H9 (cell line): ENCODE results near the gene TARDBP.

DNA sequence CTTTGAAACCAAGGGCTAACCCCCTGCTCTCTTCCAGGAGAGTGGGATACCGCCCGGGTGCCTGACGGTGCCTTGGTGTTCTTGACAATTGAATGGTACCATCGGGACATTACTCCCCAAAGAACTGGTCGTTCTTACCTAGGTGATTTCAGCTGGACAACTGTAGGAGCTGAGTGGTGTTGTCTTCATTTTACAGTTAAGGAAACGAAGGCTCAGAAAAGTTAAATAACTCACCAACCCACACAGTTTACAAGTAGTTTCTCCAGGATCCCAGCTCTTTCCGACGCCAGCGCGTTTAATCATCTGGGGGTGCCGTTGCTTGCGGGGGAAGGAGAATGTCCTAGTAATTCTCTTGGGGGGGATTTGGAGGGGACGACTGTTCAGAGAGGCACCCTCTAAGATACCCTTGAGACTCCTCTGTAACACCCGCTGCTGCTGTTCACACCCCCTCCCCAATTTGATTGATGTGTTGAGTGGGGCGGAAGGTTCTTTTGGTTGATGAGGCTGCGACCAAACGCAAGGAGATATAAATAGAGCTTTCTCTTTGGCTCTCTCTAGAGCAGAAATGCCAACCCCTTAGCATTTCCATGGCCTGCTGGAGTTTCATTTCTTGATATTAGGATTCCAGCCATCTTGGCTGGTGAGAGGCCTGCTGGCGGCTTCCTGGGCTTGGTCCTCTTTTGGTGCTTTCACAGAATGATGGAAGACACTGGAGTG lies 1.8 kb downstream of the PIK3CD start:
- PRO-cap = no peak

DNA sequence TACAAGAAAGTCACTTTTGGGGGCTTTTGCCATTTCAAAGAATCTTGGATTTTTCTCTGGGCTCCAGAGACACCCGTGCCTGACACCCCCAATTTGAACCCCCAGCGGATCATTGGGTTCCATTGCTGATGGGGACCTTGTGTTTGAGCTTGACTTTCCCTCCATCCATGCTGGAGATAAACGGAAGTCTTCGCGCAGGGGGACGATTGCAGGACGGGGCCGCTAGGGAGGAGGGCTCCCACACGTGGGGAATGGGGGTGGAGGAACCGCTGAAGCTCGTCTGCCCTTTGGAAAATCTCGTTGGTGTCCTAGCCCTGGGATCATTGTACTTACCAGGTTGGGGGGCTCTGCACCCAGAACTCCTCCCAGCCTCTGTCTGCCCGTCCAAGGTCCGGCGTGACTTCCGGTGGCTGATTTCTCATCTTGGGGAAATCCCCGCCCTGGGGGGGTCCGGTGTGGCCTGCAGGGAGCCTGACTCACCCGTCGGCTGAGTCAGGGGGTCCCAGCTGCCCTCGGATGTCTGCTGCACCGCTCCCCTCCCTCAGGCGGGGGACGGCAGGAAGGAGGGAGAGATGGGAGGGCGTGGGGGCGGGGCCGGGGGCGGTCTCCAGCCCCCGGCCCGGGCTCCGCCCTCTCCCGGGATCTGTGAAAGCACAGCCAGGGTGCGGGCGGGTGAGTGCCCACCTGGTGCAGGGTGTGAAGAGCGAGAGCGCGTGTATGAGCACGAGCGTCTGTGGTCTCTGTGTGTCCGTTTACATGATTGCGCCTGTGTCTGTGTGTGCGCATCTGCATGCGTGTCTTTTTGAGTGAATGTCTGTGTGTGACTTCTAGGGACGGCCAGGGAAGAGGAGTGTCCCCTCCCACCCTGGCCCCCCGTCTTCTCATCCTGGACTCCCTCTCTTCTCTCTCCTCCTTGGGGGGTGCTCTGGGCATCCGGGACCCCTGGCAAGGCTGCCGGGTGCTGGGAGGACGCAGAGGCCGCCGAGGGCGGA lies 35.8 kb downstream of the PIK3CD start:
- PRO-cap = bidirectional peak, plus-strand start at position 654 of the sequence, minus-strand start at position 398 of the sequence

DNA sequence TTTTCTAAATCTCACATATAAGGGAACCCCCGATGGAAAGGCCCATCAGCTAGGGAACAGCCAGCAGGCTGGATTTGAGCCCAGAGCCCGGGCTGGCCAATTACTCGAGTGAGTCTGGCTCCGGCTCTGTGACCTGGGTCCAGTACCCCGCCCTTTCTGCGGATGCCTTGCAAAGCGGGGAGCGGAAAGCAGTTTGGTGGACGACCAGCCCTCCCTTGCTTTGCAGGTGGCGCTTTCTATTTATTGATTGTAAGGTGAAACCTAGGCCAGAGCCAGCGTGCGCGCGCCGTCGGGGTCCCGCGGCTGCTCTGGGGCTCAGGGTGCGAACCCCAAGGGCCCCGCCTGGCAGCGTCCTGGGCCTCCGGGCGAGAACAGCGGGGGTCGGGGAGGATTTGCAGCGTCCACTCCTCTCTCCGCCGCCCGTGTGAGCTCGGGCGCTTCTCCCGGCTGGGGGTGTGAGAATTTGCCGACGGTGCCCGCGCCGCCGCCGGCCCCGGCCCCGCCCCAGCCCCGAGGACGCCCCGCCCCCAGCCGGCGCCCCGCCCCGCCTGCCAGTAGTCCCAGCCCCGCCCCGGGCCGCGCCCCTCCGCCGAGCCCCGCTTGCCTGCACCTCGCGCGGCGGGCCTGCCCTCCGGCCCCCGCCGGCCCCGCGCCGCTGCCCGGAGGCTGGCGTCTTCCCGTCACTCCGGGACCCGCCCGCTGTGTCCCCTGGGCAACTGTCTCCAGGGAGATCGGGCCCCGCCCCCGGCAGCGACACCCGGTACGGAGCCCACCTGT lies 37.6 kb downstream of the PIK3CD start:
- PRO-cap = bidirectional peak, plus-strand start at position 554 of the sequence, minus-strand start at position 426 of the sequence

- PRO-cap = bidirectional peak, plus-strand start at chr1:9717862, minus-strand start at chr1:9717699
Measured at GRCh38 chr1:9716989-9718344, 65.9 kb downstream of the PIK3CD start.

DNA sequence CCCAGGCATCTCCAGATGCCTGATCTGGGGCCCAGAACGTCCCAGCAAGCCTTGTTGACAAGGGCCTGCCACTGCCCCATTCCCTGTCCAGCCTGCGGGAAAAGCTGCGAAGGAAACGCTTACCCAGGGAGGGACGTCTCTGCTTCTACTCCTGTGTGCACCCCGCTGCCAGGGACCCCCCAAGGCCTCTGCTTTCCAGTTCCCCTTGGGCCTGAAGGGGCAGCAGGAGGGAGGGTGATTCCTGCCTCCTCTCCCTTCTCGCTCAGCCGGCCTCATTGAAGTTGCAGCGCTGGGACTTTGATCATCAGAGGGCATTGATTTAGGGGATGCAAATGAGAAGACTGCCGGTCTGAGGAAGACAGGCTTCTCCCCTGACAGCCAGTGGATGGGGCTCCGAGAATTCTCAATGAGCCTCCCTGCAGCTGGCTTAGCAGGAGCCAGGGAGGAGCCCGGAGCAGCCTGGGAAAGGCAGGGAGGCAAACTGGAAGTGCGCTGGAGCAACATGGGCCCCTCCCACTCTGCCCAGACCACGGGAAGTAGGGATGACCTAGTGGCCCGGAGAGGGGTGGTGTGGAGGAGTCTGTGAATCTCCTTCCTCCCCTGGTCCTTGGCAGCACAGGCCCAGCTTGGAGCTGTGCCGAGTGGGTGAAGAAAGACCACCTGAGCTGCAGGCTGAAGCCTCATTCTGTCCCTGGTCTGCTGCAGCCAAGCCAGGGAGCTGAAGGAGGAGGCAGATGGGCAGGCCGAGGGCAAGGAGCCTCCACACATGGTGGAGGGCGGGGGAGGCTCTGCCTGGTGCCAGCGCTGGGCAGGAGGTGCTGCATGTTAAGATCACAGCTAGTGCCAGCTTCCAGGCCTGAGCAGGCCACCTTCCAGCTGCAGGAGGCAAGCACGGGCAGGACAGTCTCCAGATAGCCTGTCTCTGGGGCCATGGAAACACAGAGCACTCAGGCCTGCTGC lies 12.0 kb upstream of the CLSTN1 start:
- PRO-cap = no peak

- PRO-cap = no peak
Measured at GRCh38 chr1:9873329-9874410, 36.4 kb downstream of the CTNNBIP1 start.

- PRO-cap = bidirectional peak, plus-strand start at chr1:10475198, minus-strand start at chr1:10475282; bidirectional peak, plus-strand start at chr1:10475321, minus-strand start at chr1:10475392
Measured at GRCh38 chr1:10475063-10475979, 571 bp downstream of the PEX14 start.

DNA sequence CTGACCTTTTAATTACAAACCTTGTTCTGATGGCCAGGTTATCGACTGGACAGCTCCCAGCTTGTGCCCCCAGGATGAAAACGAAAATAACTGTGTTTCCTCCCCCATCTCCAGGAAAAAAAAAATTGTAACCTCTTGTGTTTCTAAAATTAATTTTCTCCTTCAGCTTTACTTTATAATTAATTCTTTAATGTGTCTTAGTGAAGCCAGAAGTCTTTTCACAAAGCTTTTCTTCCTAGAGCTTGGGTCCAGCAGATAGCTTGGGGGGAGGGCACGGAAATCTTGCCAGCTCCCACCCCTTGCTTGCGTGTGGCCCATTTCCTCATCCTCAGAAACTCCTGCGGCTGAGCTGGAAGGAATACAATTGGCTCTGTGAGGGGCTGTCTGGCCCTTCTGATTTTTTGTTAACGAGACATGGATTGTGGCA lies 65.8 kb downstream of the PEX14 start:
- PRO-cap = no peak

- PRO-cap = no peak
Measured at GRCh38 chr1:10678226-10678709, 118.2 kb downstream of the CASZ1 start.

- PRO-cap = no peak
Measured at GRCh38 chr1:10725572-10725760, 71.0 kb downstream of the CASZ1 start.

DNA sequence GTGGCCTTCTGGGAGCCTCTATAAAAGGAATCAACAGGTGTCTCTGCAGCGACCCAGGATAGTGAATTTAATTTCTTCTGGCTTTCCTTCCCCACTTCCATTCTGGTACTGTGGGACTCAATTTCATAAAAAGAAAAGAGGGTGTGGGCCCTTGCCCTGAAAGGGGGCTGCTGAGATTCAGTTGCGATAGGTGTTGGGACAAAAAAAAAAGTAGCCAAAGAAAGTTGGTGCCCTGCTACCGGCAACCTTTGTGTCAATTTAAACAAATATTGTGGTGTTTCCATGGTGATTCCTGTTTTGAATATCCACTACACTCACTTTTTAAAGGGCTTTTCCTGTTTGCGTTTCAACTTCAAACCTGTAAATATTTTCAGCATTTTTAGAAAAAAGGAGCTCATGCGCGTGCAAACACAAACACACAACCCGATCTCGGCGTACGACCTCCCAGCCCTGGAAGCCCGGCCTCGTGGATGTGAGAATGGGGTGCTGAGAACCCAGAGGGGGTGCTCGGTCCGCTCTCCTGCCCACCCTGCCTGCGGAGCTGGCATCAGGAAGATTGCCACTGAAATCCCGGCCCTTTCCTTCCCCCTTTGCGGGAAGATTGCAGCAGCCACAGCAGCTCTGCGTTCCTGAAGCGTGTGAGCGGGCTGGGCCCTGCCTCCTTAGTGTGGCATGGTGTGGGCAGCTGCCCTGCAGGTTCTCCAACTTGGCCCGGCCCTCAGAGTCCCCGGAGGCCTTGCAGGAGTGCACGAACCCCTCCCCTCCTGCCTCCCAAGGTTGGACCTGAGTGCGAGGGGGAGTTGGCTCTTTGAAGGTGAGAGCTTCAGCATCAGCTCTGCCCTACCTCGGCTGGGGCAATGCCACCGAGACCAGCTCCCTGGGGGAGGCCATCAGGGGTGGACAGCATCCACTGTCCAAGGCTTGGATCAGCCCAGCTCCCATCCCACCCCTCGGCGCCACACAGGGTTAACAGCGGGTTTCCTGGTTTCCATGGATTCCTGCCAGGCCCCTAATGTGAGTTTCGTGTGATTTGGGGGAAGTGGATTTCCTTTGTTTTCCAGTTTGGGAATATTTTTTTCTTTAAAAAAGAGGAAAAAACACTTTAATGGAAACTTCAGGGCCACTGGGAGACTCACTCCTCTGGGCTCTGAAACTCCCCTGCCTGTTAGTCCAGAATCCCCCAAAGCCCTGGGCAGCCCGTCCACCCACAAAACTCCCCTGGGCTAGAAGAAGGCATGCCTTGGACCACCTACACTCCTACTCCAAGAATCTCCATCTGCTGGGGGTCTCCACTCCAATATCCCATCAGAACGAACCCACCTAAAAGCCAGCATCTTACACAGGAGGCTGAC lies 34.6 kb downstream of the CASZ1 start:
- PRO-cap = no peak

GRCh38 chr1:10776170-10776914 lies 20.1 kb downstream of the CASZ1 start:
- PRO-cap = no peak

DNA sequence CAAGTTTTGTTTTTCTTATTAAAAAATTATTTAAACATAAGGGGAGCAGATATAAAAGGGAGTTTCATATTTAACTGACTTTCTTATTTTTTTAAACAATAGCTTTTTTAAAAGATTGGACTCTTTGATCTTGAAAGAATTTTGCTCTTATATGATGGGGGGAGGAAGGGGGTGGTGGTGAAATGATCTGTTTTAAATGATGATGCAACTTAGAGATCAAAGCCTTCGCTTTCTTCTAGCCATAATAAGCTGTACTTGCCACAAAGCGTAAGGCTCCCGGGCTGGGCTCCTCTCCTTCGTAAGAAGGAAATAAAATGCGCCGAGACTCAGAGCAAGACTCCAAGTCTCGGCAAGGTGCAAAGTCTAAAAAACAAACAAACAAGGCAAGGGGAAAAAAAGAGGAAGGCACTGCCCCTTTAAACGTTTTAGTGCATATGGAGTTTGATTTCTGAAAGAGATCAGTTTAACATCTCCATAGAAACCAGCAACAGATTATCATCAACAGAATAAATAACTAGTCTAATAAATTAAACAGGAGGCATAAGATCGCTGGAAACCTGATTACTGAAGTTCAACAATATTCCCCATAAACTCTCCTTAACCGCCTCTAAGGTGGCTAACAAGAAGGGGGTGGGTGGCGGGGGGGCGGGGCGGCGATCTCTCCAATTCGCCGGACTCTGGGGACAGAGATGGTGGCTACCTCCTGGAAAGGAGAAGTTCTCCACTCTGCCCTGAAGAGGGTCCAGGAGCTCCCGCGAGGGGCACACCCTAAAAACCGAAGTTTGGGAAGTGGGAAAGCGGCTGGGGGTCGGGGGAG lies 3.2 kb downstream of the CASZ1 start:
- PRO-cap = no peak

GRCh38 chr1:10794757-10795469 lies 1.5 kb downstream of the CASZ1 start:
- PRO-cap = no peak

DNA sequence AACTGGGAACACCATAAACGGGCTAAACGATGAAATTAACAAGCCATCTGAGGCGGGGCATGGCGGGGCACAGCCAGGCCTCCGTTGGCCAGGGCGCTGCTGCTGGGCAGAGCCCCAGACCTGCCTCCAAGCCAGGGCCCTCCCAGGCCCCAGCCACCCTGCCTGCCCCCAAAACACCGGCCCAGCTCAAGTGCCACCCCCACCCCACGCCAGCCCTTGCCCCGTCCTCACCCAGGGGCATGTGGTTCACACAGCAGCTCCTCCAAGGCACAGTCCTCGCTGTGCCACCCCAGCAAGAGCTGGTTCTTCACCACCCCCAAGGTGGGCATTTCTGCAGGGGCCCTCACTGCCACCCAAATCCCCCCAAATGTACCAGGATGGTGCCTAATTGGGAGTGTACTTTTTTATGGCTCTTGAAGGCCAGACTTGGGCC lies 60.0 kb upstream of the CASZ1 start:
- PRO-cap = no peak

DNA sequence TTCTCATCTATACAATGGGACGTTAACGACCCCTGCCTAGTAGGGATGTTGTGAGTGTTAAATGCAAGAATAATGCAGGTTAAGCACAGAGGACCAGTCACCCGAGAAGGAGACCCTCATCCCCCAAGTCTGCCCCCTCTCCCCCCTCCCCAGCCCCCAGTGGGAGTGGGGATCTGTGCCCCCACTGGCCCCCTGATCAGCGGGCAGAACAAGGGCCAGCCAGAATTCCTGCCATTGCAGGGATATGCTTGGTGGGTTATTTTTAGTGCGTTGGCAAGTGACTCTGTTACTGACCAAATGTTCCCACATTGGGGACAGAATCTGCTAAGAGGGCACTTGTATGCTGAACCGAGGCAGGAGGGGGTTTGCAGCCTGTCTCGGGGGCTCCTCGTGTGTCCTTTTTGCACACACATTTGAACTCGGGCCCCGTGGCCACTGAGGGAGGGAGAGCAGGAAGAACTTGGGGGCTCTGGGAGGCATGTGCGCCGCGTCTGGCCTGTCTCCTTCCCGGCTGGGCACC lies 66.3 kb upstream of the CASZ1 start:
- PRO-cap = no peak

- PRO-cap = no peak
Measured at GRCh38 chr1:10957158-10957551, 24.7 kb downstream of the C1orf127 start.

GRCh38 chr1:10980685-10981351 lies 1.1 kb downstream of the C1orf127 start:
- PRO-cap = no peak

DNA sequence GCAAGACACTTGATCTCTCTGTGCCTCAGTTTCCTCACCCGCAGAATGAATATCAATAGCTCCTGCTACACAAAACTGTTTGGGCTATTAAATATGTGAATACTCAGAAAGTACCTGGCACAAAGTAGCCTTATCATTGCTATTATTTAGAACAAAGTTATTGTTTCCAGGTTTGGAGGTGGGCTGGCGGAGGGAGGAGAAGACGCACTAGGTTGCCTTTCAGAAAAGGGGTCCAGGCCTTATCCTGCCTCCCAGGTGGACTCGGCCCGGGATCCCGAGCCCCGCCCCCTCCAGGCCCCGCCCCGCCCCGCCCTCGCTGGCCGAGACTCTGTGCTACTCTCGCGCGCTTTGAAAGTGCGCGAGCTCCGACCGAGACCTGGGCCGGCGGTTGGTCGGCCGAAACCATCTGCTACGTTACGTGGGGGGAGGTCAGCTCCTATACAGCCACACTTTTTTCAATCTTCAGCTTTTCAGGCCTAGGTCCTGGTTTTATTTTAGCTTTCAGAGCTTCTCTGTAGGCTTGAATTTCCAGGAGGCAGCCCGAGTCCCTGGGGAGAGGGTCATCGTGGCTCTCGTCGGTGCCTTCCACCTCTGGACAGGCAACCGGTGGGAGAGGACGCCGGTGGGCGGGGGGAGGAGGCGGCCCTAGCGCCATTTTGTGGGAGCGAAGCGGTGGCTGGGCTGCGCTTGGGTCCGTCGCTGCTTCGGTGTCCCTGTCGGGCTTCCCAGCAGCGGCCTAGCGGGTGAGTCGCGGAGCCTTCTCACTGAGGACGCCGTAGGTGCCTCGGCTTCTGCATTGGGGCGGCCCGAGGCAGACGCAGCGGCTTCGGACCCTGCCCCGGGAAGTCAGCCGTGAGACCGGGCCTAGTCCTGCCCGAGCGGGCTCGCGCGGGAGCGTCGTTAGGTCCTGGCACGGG lies at the start of gene TARDBP:
TARDBP (plus strand) TSS at position 654 of the 917 bp plus-strand sequence.
- PRO-cap = bidirectional peak, plus-strand start at position 405 of the sequence, minus-strand start at position 246 of the sequence; bidirectional peak, plus-strand start at position 654 of the sequence, minus-strand start at position 597 of the sequence

GRCh38 chr1:11027128-11027831 lies 14.8 kb downstream of the TARDBP start:
- PRO-cap = no peak